ENCODE results near the gene GEN1.

- PRO-cap = no peak
Observed at GRCh38 chr2:11506464-11507082, 27.3 kb upstream of the GREB1 start.

DNA sequence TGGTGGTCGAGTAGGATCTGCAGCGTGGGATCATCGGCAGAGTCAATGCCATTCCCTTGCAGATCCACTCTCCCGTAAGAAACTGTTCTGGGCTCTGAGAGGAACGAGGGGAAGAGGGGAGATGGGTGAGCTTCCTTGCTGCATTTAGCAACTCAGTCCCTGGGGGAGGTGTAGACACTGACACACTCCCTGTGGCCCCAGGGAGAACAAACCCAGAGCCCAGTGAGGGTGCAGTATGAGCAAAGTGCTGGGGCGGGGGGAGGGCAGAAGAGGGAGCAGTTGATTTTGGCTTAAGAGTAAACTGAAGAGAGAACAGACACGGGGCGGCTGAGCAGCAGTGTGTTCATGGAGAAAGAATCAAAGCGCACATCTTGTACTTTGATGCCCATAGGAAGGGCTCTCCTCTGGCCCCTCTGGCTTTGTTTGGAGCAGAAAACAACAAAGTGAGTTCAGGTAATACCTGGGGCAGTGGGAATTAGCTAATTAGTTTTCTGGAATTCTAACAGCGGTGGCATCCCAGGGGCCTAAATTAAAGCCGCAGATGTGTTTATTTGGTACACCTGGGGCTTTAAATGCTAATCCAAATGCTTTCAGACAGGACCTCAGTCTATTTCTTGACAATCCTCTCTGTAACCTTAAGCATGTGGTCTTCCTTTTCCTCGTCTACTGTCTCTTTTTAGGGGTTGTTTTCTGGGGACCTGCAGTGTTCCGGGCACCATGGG lies 8.7 kb downstream of the GREB1 start:
- PRO-cap = no peak

DNA sequence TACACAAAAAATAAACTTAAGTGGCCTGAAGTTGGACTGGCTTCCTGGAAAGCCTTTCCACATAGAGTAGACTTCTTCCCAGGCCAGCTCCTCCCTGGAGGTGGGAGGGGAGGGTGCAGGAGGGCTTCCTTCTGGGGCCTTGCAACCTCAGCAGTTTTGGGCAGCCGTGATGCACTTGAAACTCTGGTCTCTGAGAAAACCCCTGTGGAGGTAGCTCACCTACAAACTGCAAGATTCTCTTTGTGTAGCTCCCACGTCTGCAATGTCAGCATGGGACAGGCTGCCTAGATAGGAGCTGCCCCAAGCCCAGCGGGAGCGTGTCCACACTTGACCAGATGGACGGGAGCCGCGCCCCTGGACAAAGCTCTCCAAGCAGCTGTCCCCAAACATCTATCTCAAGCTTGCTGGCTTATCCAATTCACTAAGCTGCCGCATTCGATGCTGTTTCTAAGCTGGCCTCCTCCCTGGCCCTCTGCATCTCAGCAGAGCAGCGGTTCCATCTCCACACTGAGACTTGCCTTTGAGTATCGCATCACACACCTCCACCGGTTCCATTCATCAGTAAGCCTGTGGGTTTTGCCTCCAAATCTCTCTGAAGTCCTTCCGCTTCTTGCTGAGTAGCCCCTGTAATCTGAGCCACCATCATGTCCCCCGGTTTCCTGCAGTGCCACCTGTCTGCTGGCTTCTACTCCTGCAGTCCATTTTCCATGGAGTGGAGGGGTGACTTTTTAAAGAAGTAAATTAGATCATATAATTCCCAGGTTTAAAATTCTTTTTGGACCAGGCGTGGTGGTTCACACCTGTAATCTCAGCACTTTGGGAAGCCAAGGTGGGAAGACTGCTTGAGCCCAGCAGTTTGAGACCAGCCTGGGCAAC lies 1.5 kb upstream of the LPIN1 start:
- PRO-cap = no peak

DNA sequence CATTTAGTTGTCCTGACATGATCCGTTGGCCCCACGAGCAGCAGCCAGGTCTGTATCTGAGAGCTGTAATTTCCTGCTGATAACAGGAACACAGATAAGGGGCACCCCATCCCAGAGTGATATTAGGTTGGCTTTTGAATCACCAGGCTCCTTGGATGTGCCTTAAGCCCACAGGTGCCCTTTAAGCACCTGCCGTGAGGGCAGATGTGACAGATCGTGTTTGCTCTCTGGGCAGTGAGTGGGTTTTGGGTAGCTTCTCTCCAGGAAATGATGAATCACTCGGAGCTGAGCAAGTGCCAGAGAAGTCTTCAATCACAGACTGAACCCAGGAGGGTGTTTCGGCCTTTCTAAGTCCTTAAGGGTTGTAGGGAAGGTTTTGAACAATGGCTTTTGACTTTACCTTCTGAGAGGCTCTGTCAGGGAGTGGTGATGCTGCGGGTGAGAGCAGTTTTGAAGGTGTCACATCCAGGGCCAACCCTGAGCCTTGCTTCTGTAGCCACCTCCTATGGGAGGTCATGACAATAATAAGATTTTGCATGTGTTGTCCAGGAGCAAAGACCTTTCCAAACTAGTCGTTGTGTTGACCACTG lies 7.8 kb downstream of the LPIN1 start:
- PRO-cap = bidirectional peak, plus-strand start at position 212 of the sequence, minus-strand start at position 222 of the sequence; unidirectional peak, minus-strand start at position 321 of the sequence

DNA sequence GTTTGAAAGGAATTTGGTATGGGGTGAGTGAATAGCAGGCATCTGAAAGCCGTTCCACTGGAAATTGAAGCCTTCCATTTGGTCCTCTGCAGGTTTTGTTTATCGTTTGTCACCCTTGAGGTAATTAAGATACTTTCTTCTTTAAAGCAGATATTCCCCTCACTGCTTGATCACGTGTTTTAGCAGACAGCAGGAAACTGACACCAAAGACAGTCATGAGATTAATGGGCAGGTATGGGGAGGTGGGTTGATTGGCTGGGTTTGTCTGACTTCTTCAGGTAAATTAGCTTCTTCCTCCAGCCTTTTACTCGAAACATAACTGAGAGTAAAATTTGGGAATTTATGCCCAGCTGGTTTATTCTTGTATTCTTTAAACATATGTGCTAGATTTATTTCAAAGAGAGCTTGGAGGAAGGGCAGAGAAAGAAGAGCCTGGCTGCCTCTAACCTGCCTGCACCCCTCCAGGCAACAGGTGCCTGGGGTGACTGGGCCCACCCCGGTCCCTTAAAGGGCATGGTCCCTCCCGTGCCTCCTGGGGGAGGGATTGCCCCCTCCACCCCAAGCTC lies 10.8 kb downstream of the LPIN1 start:
- PRO-cap = no peak

DNA sequence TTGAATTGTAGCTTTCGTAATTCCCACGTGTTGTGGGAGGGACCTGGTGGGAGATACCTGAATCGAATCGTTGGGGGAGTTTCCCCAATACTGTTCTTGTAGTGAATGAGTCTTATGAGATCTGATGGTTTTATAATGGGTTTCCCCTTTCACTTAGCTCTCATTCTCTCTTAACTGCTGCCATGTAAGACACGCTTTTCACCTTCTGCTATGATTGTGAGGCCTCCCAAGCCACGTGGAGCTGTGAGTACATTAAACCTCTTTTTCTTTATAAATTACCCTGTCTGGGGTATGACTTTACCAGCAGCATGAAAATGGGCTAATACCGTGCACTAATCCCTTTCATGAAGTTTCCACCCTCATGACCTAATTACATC lies 120.6 kb downstream of the LPIN1 start:
- PRO-cap = no peak

DNA sequence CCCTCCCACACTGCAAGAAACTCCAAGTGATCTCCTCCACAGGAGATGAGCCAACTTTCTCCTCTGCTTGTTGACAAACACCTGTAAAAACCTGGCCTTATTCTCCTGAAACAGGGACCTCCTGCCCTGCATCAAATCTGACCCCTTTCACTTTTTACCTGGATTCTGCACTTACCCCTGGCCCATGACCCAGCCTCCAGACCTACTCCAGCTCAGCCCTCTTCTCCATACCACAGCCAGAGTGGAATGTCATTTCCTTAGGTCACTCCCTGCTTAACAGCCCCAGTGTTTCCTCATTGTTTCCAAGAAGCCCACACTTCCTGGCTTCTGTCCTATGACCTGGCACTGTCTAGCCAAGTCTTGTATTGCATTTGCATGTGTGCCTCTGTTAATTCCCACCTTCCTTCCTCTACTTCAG lies 51.5 kb upstream of the TRIB2 start:
- PRO-cap = no peak

- PRO-cap = no peak
Observed at GRCh38 chr2:12733644-12734214, 17.0 kb downstream of the TRIB2 start.

GRCh38 chr2:12734622-12735483 lies 18.1 kb downstream of the TRIB2 start:
- PRO-cap = no peak

DNA sequence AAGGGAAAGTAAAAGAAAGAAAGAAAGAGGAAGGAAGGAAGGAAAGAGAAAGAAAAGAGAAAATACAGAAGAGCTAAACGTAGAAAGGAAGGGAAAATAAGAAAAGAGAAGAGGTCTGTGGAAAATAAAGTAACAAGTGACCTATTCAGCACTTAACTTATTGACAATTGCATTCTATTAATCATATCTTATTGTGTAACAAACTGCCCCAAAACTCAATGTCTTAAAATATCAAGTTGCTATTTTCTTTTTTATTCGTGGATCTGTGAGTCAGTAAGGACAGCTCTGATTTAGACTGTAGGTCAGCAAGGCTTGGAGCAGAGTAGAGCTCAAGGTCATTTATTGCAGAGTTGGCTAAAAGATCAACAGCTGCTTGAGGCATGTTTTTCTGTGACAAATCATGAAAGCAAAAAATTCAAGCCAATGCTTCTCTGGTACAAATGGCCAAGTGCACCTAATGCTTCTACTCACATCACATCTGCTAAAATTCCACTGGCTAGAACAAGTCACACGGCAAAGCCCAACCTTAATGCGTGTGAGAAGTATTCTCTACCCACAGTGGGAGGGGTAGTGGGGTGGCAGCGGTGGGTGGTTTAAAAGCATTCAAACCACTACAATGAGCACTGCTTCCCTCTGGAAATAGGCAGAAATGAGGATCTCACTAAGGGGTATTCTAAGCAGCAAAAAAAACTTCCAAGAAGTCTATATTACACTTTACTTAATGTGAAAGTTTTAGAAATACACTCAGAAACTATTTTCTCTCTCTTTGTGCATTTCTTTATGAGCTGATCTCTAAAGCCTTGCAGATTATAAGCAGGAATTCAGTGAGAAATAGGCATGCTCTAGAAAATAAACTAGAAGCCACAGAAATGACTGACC lies 497.7 kb upstream of the LRATD1 start:
- PRO-cap = no peak

- PRO-cap = no peak
Observed at GRCh38 chr2:15170261-15170812, 390.8 kb downstream of the NBAS start.

DNA sequence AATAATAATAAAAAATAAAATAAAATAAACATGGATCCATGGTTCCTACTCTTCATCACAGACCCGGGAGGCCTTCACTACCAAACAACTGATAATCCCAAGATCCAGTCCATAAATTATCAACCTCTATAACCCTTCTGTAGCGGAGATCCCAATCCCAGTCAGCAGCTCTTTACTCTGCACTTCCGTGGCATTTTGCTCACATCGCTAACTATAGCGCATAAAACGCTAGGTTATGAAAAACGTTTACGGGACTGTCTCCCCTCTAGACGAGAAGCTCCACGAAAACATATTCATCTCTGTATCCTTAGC lies 928 bp downstream of the NBAS start:
- PRO-cap = no peak

DNA sequence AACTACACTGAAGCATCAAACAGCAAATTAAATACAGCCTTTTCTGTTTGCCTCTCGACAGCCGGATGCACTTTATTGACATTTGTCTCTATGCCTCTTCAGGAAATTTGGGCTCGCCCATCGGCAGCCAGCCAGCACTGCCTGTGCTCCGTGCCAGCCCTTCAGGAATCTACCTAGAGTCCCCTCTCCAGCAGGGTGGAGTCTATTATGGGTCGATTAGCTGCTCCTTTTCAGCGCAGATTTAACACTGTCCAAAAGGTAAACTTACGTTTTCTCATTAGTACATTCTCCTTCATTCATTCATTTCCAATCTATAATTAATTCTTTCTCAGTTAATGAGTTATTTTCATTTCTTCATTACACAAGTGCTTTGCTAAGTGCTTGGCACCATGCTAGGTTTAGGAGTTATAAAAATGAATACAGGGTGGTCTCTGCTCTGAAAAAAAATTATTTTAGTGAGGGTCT lies 91.5 kb downstream of the MYCN start:
- PRO-cap = no peak

DNA sequence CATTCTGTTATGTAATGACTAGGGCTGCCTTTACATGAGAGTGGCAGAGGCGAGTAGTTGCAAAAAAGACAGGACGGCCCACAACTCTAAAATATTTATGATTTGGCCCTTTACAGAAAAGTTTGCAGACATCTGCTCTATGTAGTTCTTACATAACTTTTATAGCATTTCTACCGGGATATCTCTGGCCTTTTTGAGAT lies 102.9 kb downstream of the CYRIA start:
- PRO-cap = no peak

DNA sequence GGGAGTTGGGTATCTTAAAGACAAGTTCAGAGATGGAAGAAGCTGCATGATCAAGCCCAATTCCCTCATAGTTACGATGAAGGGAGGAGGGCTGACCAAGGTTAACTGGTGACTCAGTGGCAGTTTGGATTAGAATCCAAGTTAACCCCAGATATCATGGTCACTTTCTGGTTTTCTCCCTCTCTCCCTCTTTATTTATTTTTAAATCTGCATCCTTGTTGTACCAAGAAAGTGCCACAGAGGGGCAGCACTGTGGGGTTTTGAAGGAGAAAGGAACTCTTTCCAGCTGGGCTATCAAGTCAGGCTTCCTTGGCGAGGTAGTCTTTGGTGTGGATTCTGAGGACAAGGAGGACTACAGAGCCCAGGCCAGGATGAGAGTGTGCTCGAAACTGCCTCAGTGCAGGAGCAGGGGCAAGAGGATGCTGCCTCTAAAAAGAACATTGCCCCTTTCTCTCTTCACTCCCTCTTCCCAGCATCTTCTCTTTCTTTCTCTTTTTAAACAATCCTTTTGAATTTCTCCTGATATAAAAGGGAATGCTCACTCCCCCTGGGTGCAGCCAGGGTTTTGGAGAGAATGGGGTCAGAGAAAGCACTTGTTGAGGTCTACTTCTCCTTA lies 47.7 kb downstream of the CYRIA start:
- PRO-cap = no peak

DNA sequence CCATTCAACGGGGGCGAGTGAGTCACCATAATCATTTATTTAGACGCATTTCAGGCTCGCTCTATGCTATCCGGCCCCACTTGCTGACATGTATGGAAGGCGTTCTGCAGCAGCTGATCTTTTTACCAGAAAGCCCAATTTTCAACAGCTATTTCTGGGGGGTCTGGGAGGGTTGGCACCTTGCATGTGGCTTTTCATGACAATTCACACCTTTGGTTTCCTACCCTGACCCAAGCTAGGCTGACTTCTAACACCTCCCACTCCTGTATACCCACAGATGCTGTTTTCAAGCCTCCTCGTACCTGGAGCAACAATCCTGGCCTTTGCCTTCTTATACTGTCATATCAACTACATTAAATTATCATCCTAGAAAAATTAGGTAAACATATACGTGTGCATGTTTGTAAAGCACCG lies 14.7 kb downstream of the CYRIA start:
- PRO-cap = bidirectional peak, plus-strand start at position 66 of the sequence, minus-strand start at position 94 of the sequence

DNA sequence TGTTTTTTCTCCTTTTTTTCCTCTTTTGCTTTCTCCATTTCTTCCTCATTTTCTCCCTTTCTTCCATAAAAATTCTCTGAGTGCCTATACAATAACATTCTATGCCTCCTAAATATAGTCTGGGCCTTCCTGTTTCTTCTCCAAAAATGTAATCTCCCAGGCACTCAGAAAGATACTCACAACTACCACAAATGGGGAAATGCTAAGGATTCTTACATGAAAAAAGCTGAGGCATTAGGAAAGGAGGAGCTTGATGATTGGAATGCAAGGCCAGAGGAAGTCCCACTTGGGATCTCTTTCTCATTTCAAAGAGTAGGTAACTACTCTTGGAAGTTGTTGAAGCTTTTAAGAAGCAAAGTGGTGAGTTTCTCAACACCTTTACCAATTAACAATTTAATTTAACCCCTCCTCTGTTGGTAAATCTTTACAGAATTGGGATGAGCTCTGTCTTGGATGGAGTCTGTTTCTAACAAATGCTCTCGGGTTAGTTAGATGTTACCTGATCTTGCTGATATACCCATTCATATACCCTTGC lies 3.4 kb downstream of the VSNL1 start:
- PRO-cap = no peak

GRCh38 chr2:17753604-17754365 lies at the start of gene GEN1:
GEN1 (plus strand) TSS chr2:17754138.
- PRO-cap = bidirectional peak, plus-strand start at chr2:17753910, minus-strand start at chr2:17753806

DNA sequence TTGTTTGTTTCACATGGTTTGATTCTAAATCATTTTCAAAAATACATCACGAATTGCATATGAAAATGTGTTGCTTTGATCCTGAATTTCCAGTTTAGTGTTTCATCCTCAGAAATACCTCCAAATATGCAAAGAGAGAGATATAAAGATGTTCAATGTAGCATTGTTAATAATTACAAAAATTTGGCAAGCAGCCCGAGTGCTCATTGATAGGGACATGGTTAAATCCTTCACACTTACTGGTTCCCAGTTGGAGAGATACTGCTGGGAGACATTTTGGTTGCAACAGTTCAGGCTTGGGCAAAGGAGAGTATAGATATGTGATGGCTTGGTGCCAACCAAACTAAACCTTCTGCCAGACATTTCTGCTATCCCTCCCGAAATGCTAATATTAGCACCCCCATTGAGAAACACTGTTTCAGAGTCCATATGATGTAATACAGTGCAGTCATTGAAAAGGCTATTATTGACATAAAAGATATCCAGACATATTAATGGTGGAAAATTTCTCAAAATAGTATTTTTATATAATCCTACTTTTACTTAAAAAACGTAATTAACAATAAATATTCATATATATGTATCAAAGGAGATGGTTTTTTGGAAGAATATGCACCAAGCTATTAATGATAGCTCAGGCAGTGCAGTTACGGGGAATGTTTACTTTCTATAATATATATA lies 11.5 kb downstream of the GEN1 start:
- PRO-cap = no peak

- PRO-cap = no peak
Observed at GRCh38 chr2:17820902-17821474, 4.7 kb downstream of the MSGN1 start.